HTERT-HM (cell line): ENCODE data around the genes C1orf94 and TEKT2.

DNA sequence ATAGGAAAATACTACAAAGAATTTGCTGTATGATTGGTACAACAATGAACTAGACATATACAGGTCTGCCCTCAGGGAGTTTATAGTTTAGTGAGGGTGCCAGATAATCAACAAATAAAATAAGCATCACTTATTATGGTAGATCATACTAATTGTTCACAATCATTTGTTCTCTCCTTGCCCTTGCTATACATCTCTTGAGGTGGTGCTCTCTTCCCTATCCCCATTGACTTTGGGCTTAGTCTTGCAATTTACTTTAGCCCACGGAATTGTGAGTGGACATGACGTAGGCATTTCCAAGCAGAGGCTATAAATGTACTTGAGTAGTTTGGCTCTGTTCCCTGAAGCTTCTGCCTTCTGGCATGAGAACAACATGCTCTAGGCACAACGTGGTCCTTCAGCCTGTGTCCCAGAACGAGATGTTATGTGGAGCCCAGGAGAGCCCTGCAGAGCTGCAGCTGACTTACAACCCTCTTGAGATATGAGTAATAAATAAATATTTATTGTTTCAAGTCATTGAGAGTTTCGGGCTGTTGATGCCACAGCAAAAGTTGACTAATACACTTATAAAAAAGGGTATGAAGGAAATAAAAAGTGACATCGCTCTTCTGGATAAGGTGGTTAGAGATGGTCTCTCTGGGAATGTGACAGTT lies 105.3 kb upstream of the HMGB4 start:
- RRBS: no CpG with 5 or more reads among the region's 6 CpGs

GRCh38 chr1:34176554-34177083 lies at the start of gene C1orf94:
Gene C1orf94 (plus strand): TSS chr1:34176907.
- RRBS: 20% methylated on average over 9 of the region's 41 CpGs

- RRBS: no CpG with 5 or more reads among the region's 8 CpGs
Measured at GRCh38 chr1:34684648-34685694, 69.9 kb upstream of the GJB5 start.

GRCh38 chr1:34762334-34763292 lies 3.1 kb downstream of the GJB4 start:
- RRBS: no CpG with 5 or more reads among the region's 10 CpGs

DNA sequence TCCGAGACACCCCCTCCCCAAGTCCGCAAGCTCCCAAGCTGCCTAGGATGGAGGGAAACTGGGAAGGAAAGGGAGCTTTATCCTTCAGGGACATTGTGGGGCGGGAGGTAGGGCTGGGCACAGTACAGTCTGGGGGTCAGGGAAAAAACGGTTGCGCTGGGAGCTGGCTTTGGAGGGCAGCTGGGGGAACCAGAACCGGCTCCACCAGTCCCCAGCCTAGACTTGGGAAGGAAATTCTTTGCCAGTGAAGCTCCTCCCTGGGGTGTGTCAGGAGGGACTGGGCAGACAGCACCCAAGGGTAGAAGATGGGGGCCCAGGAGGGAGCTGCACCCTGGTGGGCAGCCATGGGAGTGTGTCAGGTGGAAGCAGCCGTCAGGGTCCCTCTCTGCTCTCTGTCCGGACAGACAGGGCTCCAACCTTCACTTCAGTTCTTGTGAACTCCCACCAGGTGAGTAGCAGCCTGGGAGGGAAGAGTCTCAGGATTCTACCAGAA lies 1.0 kb downstream of the GJB3 start:
- RRBS: no CpG with 5 or more reads among the region's 8 CpGs

DNA sequence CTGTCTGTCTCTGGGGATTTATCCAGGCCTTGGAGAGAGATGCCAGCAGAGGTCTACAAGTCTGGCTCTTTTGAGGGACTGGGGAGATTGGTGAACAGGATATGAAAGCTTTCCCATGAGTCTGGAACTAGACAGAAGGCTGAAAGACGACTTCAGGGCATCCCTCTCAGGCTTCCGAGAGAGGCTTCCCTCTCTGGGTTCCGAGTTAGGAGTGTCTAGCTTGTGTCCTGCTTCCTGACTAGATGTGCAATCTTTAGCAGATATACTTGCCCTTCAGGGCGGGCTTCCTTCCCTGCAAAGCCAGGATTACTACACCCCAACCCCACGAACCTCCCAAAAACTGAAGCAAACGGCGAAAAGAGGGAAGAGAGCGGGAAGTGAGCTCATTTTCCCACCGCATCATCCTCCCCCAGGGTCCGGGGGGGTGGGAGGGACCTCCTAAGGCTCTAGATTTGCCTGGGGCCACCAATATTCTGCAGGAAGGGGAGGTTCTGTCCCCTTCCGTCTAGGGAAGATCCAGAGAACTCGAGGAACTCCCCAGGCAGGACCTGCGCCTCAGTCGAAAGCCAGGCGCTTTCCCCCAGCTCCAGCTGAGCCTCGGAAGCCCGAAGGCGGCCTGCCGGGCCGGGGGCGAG lies 532 bp downstream of the TMEM35B start:
- RRBS: no CpG with 5 or more reads among the region's 21 CpGs

GRCh38 chr1:35104196-35105047 lies 25.2 kb downstream of the ZMYM1 start:
- RRBS: no CpG with 5 or more reads among the region's 4 CpGs

- RRBS: 7% methylated on average over 6 of the region's 40 CpGs
Measured at GRCh38 chr1:35120639-35121294, 41.6 kb downstream of the ZMYM1 start.

DNA sequence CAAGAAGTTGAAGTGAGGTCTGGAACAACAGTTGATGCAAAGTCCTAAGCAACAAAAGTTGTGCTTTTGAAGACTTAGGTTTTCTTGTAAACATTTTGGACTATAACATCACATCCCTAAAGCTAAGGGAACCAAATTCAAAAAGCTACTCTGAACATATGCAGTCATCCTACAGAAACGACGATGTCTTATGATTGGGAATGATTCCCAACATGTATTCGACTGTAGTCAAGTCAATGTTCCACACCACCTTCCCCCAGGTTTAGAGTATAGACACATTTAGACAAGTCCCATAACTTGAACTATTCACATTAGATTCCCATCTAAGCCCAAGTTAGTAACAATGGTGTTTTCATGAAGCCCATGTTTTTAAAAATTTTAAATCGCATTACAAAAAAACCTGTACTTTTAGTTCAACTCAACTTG lies 12.7 kb downstream of the SFPQ start:
- RRBS: no CpG with 5 or more reads among the region's 4 CpGs

DNA sequence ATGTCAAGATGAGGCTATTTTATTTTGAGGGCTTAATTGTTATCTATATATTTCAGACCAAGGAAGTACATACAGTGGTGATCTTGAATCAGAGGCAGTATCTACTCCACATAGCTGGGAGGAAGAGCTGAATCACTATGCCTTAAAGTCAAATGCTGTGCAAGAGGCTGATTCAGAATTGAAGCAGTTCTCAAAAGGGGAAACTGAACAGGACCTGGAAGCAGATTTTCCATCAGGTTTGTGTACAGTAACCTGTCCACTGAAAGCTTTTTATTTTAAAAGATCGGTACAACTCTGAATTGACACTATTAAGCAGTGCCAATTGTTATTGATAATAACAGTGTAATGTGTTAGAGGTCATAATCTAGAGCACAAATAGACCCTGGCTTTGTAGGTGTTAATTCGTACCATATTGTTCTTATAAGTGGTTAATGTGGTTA lies 130.3 kb downstream of the ZMYM4 start:
- RRBS: no CpG with 5 or more reads among the region's 2 CpGs

GRCh38 chr1:35452005-35452501 lies 105.2 kb downstream of the KIAA0319L start:
- RRBS: no CpG with 5 or more reads among the region's 2 CpGs

DNA sequence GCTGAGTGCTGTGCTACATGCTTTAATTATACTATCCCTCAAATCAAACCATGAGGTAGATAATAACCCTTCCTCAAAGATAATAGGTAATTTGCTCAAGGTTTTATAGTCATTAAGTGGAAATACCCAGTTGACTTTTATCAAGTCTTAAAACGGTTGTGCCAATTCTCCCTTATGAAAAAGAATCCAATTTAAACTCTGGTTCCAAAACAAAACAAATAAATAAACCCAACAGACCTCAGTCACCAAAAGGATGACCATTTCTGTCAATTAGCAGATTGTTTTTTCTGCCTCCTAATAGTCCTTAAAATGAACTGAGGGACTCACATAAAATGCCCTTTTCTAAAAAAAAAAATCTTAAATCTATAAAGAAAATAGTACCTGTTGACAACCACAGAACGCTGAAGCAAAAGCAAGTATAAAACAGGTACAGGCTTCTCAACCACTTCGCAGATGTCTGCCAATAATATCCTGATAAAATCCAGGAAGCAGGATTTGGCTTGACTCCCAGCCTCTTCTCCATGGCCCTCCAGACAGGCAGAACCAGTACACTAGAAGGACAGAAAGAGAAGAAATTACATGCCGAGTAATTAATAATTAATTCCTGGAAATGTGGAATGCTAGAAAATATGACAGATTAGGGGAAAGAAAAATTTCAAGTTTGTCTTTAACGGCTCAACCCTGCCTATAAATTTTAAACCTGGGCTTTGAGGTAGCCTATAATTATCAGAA lies 3.1 kb downstream of the KIAA0319L start:
- RRBS: no CpG with 5 or more reads among the region's 5 CpGs

- RRBS: 79% methylated on average over 24 of the region's 70 CpGs
Measured at GRCh38 chr1:35573851-35574517, 870 bp downstream of the TFAP2E start.

GRCh38 chr1:35595214-35595715 lies 22.2 kb downstream of the TFAP2E start:
- RRBS: no CpG with 5 or more reads among the region's 1 CpG

- RRBS: no CpG with 5 or more reads among the region's 6 CpGs
Measured at GRCh38 chr1:35804492-35804922, 3.3 kb upstream of the AGO4 start.

DNA sequence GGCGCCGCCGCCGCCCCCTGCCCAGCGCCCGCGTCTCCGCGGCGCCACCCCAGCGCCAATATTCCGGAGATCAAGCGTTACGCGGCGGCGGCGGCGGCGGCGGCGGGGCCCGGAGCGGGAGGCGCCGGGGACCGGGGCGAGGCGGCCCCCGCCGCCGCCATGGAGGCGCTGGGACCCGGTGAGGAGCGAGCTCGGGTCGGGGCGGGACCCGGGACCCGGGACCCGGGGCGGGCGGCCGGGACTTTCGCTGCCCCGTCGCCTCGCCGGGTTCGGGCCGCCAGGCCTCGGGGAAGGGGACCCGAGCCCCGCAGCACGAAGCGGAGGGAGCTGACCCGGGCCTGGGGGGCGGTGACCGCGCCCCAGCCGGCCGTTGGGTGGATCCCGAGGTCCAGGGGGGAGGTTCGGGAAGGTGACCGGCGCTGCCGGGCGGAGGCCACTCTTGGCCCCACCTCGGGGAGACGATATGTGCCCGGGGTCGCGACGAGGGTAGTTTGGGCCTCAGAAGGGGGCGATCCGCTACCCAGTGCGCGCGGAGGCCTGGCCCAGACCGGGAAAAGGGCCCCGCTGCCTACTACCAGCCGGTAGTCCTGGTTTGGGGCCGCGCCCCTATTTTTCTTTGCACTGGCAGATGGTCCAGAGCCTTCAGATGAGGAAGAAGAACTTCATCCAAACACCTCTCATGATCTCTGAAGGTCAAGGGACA lies 593 bp downstream of the AGO4 start:
- RRBS: 1% methylated on average over 58 of the region's 84 CpGs

- RRBS: no CpG with 5 or more reads among the region's 9 CpGs
Measured at GRCh38 chr1:35915222-35915706, 15.6 kb upstream of the AGO3 start.

DNA sequence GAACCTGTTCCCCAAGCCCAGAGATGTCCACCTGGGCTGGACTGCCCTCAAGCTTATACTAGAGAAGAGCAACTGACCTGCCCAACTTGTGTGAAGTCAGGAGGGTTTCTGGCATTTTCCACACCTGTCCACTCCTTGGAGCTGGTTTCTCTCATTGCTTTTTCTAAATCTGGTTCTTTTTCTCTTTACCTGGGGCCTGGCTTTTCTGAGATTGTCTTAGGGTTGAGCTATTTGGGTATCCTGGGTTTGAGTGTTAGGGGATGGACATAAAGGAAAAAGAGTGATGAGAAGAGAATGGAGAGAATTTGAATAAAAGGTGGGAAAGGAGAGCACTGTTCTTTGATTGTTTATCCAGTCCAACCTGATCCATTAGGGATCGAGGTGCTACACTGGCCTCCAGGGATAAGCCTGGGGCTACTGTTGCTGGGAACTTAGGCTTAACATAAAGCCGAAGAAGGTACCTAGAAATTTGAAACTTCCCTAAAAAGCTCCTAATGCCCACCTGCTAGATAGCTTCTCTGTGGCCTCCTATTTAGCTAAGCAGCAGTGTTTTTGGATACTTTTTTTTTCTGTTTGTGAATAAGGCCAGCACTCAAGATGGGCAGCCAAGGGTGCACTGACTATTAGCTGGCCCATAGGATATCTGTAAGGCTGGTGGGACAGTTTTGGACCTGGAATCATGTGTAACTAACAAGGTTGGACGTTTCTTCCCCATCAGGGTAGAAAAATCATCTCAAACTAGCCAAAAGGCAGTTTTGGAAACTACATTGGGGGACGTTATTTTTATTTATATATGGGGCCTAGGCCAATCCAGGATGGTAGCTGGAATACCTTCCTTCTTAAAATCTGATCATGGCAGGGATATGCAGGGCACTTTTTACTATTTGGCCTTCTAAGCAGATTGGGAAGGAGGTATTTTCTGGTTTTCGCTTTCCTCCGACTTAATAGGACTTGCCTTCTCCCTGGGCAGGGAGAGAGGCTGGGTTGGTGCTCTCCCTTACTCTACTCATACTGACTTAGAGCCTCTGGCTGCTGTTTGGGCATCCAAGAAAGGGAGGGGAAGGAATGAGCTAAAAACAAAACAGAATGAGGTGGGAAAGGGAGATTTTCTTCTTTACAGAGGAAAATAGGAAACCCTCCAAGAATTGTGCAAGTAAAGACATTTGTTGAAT lies 7.8 kb upstream of the AGO3 start:
- RRBS: no CpG with 5 or more reads among the region's 6 CpGs

DNA sequence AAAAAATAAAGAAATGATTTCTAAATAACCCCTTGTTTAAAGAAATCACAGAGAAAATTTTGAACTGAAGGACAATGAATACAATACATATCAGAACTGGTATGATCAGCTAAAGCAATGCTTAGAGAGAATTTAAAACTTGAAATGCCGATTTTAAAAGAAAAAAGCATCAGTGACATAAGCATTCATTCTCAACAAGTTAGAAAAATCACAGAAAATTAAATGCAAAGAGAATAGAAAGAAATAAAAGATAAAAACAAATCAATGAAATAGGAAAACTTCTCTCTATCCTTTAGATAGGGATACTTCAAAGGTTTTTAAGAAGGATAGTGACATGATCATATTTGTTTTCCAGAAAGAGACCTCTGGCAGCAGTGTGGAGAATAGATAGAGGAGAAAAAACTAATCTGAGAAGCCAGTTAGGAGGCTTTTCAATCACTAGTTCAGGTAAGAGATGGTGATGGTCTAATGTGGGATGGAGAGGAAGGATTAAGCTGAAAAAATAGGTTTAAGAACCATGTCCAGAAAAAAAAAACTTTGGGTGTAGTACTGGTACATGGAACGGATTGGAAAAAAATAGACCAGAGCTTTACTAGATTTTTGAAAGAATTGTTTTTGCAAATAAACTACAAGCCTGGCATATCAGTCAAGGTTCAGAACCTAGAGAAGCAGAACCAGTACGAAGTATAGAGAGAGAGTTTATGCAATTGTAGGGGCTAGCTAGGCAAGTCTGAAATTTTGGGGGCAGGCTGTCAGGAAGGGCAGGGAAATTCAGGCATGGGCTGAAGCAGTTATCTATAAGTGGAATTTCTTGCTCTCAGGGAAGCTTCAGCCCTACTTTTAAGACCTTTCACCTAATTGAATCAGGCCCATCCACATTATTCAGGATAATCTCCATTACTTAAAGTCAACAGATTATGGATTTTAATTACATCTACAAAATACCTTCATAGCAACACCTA lies 51.6 kb downstream of the AGO3 start:
- RRBS: no CpG with 5 or more reads among the region's 3 CpGs

GRCh38 chr1:36083742-36084712 lies at the start of gene TEKT2:
Gene TEKT2 (plus strand): TSS chr1:36084094.
- RRBS: 11% methylated on average over 27 of the region's 62 CpGs